Prostate gland (tissue), 2 donors: ENCODE data around the genes MRPS15 and RRAGC.

- PRO-cap, result no peak
- RAMPAGE, long total RNA, 2 experiments, result no peak in any of the 2 experiments
These were observed 5.4 kb upstream of the SH3D21 start for GRCh38 chr1:36300728-36301200.

DNA sequence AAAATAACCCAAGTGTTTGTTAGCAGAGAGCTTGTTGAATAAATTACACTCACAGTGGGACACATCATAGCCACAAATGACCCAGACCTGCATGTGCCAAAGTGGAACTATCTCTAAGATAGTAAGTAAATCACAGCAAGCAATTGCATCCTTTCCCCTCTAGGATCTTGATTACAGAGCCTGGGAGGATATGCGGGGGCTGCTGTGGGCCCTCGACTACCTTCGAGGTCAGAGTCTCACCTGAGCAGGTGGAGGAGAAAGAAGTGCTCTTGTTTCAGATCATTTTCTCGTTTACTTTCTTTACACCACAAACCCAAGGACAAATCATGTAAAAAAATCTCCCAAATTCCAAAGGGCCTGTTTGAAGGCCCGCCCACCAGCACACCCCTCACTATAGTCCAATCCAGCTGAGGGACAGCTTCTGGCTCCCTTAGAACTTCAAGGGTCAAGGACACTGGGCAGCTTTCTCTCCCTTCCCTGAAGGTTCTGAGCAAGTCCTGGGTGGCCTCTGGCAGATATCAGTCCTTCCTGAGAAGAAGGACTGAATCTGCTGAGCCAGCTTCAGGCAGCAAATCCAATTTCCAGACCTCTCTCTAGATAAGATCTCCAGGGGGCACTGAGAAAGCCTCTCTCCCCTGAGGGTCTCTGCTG lies 5.6 kb downstream of the STK40 start:
- PRO-cap, result no peak
- RAMPAGE, long total RNA, 2 experiments, result no peak in any of the 2 experiments

GRCh38 chr1:36463233-36464409 lies at the start of gene MRPS15:
Gene MRPS15 (minus strand): TSS chr1:36464384.
- PRO-cap, result bidirectional peak, plus-strand start at chr1:36464468, minus-strand start at chr1:36464379
- RAMPAGE, long total RNA, 2 experiments, result start-site peak on the minus strand in 2 of 2 experiments, at chr1:36464243-36464384 at its widest, 1,181 to 1,508 reads per replicate

DNA sequence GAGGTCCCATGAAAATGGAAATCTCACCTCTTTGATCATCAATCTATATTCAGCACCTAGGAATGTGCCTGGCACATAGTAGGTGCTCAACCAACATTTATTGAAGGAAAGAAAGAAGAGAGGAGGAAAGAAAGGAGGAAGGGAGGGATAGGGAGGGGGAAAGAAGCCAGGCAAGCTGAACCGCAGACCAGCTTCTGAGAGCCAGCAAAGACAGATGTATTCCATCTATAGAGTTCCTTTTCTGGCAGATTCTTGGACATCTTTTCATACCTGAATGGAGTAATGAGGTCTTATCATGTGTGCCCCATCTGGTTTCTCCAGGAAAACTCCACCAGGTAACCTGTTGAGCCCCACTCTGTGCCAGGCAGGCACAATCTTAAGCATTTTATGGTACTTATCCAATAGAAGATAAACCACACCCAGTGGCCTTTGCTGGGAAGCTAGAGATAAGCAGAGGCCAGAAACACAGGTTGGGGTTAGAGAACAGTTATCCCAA lies 20.0 kb downstream of the GRIK3 start:
- PRO-cap, result no peak
- RAMPAGE, long total RNA, 2 experiments, result no peak in any of the 2 experiments

DNA sequence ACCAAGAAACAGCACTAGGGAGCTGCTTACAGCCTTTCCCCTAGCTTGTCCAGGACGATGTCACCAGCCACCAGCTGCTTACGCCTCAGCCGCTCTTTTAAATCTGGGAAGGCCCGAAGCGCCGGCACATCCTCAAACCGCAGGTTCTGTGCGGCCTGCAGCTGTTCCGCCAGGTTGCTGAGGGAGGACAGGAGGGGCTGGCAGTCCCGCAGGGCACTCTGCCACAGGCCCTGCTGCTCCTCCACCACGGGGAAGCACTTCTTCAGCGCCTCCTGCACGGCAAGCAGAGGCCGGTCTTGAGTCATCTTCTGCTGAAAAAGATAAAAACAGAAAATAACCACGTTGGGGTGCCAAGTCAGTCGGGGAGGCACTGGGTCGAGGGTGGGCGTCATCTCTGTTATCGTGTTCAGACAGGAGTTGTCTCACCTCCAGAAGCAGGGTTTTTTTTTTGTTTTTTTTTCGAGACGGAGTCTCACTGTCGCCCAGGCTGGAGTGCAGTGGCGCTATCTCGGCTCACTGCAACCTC lies 690 bp downstream of the C1orf109 start:
- PRO-cap, result no peak
- RAMPAGE, long total RNA, 2 experiments, result no peak in any of the 2 experiments

- PRO-cap, result no peak
- RAMPAGE, long total RNA, 2 experiments, result no peak in any of the 2 experiments
These were observed 1.8 kb downstream of the MANEAL start for GRCh38 chr1:37795368-37795854.

- PRO-cap, result no peak
- RAMPAGE, long total RNA, 2 experiments, result no peak in any of the 2 experiments
These were observed 6.5 kb downstream of the INPP5B start for GRCh38 chr1:37939900-37941148.

- PRO-cap, result no peak
- RAMPAGE, long total RNA, 2 experiments, result no peak in any of the 2 experiments
These were observed 5.4 kb upstream of the SF3A3 start for GRCh38 chr1:37995168-37995641.

GRCh38 chr1:38558017-38558827 lies 301.4 kb downstream of the RRAGC start:
- PRO-cap, result no peak
- RAMPAGE, long total RNA, 2 experiments, result no peak in any of the 2 experiments

GRCh38 chr1:38777766-38778448 lies 81.7 kb downstream of the RRAGC start:
- PRO-cap, result no peak
- RAMPAGE, long total RNA, 2 experiments, result no peak in any of the 2 experiments

DNA sequence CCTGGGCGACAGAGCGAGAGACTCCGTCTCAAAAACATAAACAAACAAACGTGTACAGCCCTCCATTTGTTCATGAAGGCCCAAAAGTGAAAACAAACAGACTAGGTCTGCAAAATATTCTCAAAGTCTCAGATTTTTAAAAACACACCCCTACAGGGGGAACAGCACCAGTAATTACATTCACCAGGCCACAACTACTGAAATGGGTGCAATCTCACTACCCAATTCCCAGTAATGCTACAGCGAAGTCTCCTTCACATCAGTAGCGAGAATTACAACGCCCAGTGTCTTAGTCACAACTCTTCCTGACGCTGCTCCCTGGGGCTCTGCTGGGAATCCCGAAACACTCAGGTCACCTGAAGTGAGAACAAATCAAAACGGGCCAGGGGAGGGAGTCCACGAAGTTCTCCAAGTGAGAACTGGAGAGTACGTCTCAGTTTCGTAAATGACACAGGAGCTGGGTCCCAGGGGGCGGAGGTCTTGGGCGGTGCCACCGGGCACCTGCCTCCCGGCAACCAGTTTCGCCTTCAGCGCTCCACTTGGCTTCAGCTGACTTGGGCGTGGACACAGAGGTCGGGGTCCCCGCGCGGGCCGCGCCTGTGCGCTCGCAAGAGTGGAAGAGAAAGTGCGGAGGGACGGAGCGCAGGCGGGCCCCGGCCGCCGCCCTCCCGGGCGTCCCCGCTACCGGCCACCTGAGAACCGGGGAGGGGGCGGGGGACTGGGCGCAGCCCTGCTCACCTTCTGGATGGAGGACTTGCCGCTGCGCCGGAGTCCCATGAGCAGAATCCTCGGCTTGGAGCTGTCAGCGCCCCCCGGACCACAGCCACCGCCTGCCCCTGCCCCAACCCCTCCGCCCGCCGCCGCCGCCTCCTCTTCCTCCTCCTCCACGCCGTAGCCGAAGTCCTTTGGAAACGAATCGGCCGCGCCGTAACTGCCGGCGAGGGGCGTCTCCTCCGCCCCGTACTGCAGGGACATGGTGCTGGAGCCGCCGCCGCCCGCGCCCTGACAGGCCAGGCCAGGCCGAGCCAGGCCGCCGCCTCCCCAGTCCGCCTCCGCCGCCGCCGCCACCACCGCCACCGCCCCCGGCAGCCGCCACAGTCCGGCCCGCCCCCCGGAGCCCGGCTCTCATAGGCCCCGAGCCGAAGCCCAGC lies at the start of gene RRAGC:
Gene RRAGC, minus strand, starts transcription at position 1,101 of the 1,151 bp plus-strand sequence.
- PRO-cap, result bidirectional peak, plus-strand start at position 444 of the sequence, minus-strand start at position 307 of the sequence; bidirectional peak, plus-strand start outside the sequence, minus-strand start at position 1,066 of the sequence
- RAMPAGE, long total RNA, 2 experiments, result no peak in any of the 2 experiments

DNA sequence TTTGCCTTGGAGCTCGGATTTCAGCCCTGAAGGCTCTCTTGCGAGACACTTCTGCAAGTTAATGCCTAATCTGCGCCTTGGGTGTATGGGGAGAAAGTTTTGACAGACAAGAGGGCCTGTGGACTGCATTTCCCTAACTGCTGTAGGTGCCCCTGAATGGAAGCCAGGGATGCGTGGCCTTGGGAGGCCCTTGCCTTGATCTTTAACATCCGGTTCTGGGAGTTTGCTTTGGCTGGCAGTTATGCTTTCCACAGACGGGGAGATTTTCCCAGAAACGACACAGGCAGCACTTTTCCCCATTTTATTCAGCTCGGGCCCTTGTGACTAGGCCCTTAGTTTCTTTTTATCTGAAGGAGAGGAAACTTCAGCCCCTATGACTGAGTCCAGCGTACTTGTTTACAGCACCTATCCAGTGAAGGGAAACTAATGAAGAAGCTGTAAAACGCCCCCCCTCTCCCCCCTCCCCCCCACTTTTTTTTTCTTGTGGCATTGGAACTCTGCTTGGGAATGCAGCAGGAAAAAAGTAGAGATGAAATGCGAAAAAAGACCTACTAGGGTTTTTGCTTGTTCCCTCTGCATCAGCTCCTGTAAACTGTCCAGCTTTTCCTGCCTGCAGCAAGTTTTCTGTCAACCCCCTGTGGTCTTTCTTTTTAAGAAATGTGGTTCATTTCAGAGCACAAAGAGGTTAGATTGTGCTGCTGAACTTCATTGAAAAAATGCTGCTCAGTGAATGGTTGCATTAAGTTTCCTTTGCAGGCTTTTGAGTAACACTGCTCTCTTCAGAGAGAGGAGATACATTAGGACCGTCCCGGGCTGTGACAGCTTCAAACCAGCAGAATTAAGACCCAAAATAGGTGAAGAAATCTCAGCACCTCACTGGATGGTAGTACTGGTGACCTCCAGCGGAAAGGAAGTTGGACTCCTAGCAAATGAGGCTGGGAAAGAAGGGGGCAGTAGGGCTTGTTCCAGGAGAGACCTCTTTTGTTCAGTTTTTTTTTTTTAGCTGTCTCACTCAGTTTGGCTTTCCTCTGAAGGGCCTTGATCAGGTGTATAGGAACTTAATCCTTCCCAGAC lies 80.5 kb downstream of the NDUFS5 start:
- PRO-cap, result unidirectional peak, minus-strand start at position 142 of the sequence; unidirectional peak, minus-strand start at position 204 of the sequence; unidirectional peak, minus-strand start at position 594 of the sequence
- RAMPAGE, long total RNA, 2 experiments, result no peak in any of the 2 experiments

- PRO-cap, result no peak
- RAMPAGE, long total RNA, 2 experiments, result no peak in any of the 2 experiments
These were observed 34.4 kb upstream of the MACF1 start for GRCh38 chr1:39170117-39170539.

- PRO-cap, result no peak
- RAMPAGE, long total RNA, 2 experiments, result no peak in any of the 2 experiments
These were observed 128.4 kb downstream of the MACF1 start for GRCh38 chr1:39332668-39333447.

- PRO-cap, result no peak
- RAMPAGE, long total RNA, 2 experiments, result no peak in any of the 2 experiments
These were observed 140.7 kb upstream of the BMP8A start for GRCh38 chr1:39350656-39351140.

DNA sequence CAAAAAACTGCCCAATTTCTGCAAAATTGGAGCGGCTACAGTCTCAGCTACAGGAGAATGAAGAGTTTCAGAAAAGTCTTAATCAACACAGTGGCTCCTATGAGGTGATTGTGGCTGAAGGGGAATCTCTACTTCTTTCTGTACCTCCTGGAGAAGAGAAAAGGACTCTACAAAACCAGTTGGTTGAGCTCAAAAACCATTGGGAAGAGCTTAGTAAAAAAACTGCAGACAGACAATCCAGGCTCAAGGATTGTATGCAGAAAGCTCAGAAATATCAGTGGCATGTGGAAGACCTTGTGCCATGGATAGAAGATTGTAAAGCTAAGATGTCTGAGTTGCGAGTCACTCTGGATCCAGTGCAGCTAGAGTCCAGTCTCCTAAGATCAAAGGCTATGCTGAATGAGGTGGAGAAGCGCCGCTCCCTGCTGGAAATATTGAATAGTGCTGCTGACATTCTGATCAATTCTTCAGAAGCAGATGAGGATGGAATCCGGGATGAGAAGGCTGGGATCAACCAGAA lies 104.1 kb upstream of the BMP8A start:
- PRO-cap, result no peak
- RAMPAGE, long total RNA, 2 experiments, result no peak in any of the 2 experiments

DNA sequence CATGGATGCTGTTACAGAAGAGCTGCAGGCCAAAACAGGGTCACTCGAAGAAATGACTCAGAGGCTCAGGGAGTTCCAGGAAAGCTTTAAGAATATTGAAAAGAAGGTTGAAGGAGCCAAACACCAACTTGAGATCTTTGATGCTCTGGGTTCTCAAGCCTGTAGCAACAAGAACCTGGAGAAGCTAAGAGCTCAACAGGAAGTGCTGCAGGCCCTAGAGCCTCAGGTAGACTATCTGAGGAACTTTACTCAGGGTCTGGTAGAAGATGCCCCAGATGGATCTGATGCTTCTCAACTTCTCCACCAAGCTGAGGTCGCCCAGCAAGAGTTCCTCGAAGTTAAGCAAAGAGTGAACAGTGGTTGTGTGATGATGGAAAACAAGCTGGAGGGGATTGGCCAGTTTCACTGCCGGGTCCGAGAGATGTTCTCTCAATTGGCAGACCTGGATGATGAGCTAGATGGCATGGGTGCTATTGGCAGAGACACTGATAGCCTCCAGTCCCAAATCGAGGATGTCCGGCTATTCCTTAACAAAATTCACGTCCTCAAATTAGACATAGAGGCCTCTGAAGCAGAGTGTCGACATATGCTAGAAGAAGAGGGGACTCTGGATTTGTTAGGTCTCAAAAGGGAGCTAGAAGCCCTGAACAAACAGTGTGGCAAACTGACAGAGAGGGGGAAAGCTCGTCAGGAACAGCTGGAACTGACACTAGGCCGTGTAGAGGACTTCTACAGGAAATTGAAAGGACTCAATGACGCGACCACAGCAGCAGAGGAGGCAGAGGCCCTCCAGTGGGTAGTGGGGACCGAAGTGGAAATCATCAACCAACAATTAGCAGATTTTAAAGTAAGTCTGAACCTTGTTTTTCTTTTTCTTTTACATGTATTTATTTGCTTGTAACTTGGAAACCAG lies 103.4 kb upstream of the BMP8A start:
- PRO-cap, result no peak
- RAMPAGE, long total RNA, 2 experiments, result no peak in any of the 2 experiments

GRCh38 chr1:39442619-39442954 lies 48.8 kb upstream of the BMP8A start:
- PRO-cap, result no peak
- RAMPAGE, long total RNA, 2 experiments, result no peak in any of the 2 experiments

GRCh38 chr1:39450928-39451496 lies 40.4 kb upstream of the BMP8A start:
- PRO-cap, result no peak
- RAMPAGE, long total RNA, 2 experiments, result no peak in any of the 2 experiments

GRCh38 chr1:39525640-39526219 lies 34.3 kb downstream of the BMP8A start:
- PRO-cap, result no peak
- RAMPAGE, long total RNA, 2 experiments, result no peak in any of the 2 experiments